AG10803 (cell line): ENCODE data around the genes CABP5, PLA2G4C, SPACA4 and DBP.

DNA sequence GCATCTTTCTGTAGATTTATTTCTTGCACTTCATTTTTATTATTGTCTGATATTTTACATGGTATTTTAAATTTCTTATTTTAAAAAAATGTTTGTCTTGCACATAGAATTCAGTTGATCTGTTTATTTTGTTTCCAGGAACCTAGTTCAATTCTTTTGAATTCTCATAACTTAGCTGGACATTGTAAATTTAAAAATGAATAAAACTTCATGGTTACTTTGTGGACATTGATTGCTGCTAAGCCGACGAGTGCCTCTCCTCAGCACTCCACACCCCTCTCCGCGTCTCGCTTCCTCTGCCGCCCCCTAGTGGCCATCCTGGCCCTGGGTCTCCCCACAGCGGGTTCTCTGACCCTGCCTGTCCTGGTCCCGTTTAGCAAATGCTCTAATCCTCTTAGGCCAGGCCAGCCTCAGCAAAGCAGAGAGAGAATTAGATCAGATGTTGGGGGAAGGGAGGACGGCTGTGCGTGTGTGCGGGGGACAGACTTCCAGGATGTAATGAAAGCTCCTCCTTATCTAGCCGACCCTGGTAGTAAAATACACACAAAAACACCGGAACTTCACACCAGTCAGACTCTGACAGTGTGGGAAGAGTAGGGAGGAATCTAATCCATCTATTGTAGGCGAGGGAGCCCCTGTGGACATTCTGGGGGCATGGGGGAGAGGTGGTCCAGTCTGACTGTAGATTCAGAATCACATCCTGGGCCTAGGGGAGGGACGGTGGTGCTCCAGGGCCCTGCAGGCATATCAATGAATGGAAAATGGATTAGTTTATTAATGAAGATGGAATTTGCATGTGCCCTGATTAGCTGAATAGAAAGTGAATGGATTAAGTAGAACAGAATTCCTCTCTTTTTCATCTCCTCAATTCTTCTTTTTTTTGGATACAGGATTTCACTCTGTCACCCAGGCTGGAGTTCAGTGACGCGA lies 4.5 kb downstream of the TPRX2 start:
- RRBS: no CpG with 5 or more reads among the region's 17 CpGs

DNA sequence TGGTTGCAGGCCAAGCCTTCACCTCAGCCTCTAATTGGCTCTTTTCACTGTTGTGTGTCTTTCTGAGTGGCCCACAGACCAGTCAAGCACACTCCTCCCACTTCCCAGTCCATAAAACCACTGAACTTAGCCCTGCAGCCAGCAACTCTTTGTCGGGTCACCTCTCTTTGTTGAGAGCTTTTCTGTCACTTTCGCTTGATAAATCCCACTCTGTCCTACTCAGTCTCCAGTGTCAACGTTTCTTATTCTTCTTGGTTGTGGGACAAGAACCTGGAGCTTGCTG lies 6.2 kb upstream of the SULT2A1 start:
- RRBS: no CpG with 5 or more reads among the region's 3 CpGs

DNA sequence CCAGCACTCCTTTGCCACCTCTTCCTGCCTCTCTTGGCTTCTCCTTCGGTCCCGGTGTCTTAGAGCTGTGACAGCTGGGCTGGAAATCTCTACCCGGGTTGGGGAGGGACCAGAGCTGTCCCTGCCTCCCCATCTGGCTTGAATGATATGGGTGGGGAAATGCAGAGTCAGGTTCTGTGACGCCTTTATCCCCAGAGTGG lies at the start of gene CABP5:
Gene CABP5 (minus strand): TSS at position 69 of the 200 bp plus-strand sequence.
- RRBS: no CpG with 5 or more reads among the region's 4 CpGs

GRCh38 chr19:48110214-48111089 lies at the start of gene PLA2G4C:
TSS of gene PLA2G4C (minus strand) at chr19:48110817.
- RRBS: 2% methylated on average over 6 of the region's 39 CpGs

DNA sequence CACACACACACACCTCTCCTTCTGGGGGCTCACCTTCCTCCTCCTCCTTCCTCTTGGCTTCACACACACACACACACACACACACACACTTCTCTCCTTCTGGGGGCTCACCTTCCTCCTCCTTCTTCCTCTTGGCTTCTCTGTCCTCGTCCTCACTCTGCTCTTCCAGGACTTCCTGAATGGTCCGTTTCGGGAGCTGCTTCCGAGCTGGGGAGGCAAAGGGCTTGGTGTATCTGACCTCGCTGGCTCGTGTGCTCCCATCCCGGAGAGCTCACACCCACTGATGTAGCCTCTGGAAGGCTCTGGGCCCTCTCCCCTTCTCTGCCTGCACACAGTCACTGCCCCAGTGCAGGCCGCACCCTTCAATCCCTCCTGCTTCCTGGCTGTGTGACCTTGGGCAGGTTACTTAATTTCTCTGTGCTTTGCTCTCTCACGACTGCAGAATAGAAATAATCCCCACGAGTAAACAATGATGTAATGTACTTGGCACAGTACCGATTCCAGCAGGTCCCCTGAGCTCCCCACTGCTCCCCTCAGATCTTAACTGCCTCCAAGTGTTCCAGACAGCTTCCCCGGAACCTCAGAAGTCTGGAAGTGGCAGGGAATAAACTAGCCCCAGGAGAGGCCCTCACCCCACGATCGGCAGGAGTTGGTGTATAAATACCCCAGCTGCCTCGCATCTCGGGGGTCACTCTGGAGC lies 16.2 kb downstream of the LIG1 start:
- RRBS: no CpG with 5 or more reads among the region's 16 CpGs

DNA sequence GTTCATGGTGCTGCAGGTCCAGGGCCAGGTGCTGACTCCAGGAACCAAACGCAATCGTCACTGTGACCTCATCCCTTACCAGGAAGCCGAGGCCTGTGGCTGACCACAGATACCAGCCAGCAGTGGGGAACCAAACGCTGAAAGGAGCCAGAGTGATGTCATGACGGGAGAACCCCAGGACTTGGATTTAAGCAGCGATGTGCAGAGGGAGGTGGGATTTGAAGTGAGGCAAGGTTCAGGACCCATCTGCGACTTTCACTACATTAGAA lies 24.9 kb downstream of the CARD8 start:
- RRBS: no CpG with 5 or more reads among the region's 7 CpGs

- RRBS: 4% methylated on average over 3 of the region's 25 CpGs
These were observed 7.0 kb downstream of the EMP3 start for GRCh38 chr19:48331922-48333091.

- RRBS: no CpG with 5 or more reads among the region's 46 CpGs
These were observed 8.4 kb downstream of the EMP3 start for GRCh38 chr19:48333616-48334300.

DNA sequence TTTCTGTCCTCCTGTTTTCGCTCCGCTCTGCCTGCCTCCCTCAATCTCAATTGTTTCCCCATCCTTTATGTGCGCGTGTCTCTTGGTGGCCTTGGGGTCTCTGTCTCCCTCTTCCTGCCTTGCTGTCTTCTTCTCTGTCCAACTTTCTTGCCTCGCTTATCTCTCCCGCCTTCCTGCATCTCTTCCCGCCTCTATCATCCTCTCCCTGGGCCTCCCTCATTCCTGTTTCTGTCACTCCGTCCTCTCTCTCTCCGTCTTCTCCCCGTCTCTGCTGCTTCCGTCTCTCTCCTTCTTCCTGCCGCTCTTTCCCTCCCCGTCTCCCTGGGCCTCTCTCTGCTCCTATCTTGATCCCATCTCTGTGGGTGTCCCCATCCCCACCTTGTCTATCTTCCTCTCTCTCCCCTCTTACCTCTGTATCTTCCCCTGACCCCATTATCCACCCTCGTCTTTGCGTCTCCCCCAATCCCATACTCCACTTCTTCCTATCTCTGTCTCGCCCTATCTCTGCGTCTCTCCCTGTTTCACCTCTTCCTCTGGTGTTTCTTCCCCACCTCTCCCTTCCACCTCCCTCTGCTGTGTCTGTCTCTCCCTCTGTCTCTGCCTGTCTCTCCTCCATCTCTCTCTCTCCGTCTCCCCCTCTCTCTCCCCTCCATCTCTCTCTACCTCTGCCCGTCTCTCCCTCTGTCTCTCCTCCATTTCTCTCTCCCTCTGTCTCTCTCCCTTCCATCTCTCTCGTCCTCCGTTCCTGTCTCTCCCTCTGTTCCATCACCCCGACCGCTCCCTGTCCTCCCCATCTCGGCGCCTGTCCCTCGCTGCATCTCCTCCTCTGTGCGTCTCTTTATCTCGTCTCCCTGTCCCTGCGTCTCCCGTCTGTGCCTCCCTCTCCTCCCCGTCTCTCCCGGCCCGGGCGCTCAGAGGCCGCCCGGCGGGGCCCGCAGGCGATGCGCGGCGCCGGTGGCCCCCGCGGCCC lies 4.3 kb downstream of the GRIN2D start:
- RRBS: 2% methylated on average over 3 of the region's 45 CpGs

GRCh38 chr19:48479298-48479843 lies 10.2 kb downstream of the CYTH2 start:
- RRBS: 81% methylated on average over 3 of the region's 10 CpGs

DNA sequence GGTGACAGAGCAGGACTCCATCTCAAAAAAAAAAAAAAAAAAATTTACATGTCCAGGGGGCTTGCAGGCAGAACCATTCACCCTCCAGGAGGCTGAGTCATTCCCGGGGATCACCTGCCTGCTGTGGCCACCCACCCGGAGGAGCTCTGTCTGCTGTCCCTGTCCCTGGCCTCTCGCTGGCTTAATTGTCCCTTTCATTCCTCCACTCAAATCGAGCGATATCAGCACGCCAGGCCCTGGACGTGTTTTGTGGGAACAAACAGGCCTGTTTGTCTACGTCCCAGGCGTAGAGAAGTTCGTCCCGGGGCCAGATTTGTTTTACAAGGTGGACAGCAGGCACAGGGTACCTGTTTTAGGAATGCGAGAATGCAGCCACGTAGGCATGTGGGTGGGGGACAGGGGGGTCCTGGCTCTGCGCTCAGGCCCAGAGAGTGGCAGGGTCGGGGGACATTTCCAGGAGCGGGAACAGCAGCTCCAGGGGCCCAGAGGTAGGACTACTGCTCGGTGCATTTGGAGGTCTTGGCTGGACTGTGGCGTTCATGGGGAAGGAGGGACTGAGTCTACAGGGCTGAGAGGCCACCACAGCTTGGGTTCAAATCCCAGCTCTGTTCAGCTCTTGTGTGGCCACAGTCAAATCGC lies 21.3 kb downstream of the SULT2B1 start:
- RRBS: no CpG with 5 or more reads among the region's 19 CpGs

GRCh38 chr19:48606323-48607412 lies at the start of gene SPACA4:
TSS of gene SPACA4 (plus strand) at chr19:48606742.
- RRBS: 76% methylated on average over 4 of the region's 41 CpGs

- RRBS: no CpG with 5 or more reads among the region's 13 CpGs
These were observed 4.1 kb downstream of the DBP start for GRCh38 chr19:48632651-48633822.

DNA sequence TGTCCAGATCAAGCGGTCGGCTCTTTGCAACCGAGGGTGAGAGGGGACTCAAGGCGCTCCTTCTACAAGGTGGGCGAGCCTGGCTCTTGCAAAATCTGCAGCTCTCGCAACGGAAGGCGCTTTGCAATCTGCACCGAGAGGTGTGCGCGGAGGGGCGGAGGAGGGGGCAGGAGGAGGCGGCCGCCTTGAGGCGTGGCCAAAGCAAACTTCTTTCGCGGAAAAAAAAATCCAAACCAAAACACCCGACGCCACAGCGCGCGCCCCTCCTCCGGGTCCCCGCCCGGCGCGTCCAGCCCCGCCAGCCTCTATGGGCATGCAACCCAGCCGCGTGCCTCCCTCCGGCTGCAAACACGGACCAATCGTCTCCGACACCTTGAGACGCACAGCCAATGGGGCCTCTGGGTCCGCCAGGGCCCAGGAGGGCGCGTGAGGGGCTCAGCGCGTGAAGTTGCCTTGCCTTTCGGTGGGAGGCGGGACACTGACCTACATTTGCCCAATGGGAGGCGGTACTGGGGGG lies at the start of gene DBP:
Gene DBP (minus strand): TSS at position 146 of the 517 bp plus-strand sequence.
- RRBS: under 1% methylated on average over 7 of the region's 43 CpGs

GRCh38 chr19:48644722-48645643 lies 1.0 kb downstream of the CA11 start:
- RRBS: no CpG with 5 or more reads among the region's 26 CpGs

DNA sequence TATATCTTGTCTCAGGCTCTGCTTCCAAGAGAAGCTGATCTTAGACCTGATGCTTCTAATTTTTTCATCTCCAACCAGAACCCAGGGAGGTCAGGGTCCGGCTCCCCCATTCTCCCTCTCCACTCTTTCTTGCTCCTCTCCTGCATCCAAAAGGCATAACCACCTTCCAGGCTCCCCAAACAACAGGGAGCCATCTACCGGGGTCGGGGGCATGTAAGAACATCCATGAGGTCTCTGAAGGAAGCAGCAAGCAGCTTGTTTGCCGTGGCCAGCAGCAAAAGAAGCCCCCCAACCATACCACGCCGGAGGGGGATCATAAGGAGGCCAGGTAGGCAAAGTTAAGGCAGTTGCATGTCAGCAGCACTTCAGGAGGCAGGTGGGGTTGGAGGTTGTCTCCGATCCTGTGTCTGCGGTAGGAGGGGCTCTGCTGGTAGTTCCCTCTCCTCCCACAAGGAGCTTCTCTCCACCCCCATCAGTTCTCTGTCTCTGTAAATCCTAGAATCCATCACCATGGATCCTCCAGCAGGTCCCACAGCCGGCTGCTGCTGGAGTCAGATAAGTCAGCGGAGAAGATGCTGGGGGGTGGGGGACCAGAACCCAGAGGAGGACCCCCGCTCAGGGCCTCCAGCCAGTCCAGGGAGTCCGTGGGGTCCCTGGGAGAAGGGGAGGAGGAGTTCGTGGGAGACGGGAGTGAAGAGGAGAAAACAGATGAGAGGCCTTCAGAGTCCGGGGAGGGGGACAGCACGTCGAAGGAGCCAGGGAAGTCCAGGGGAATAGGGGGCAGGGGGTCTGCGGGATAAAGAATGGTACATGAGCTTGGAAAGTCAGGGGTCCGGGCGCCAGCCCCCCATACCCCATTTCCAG lies 6.5 kb downstream of the MAMSTR start:
- RRBS: 42% methylated on average over 9 of the region's 20 CpGs

DNA sequence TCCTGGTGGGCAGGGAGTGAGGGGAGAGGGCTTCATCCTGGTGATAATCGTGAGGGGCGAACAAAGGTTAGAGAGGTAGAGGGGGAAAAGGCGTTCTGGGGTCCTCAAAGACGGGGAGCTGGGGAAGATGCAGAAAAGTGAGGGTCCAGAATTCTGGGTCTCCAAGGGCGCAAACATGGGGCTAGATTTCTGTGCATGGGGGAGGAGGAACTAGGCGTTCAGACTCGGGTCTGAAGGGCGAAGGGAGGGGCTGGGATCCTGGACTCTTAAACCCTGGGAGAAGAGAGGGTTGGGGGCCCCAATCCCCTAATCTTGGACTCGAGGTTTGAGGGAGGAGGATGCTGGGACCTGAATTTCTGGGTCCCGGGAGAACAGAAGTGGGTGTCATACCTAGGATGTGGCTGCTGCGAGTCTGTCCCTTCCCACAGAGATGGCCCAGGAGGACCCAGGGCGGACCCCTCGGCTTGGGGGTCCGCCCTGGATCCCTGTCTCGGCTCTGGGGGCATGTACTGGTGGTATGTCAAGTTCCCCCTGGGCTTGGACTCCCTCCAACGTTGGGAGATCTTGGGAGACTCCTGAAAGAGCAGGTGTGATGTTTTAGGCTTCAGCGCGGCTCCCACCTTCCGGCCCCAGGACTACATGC lies 4.5 kb downstream of the MAMSTR start:
- RRBS: no CpG with 5 or more reads among the region's 19 CpGs

DNA sequence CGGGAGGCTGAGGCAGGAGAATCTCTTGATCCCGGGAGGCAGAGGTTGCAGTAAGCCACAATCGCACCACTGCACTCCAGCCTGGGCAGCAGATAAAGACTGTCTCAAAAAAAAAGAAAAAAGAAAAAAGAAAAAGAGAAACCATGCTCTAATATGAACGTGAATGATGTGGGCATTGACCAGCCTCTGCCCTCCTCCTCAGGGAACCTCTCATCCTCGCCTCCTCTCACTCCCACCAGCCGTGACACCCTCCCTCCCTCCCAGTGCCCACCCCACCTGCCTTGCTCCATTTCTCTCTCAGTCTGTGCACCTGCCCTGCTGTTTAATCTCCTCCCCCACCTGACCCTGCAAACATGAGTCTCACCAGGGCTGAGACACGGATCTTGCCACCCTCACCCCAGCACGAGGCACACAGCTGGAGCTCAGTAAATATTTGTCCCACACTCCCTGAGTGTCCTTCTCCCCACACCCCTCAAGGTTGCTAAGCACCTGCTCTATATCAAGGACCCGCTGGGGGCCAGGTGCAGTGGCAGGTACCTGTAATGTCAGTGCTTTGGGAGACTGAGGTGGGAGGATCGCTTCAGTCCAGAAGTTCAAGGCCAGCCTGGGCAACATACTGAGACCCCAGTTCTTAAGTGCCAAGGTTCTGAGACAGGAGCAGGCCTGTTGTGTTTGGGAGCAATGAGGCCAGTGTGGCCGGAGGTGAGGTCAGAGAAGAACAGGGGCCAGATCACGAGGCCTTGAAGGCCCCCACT lies 7.6 kb upstream of the BCAT2 start:
- RRBS: no CpG with 5 or more reads among the region's 12 CpGs

GRCh38 chr19:48867073-48867722 lies 1.2 kb downstream of the PLEKHA4 start:
- RRBS: no CpG with 5 or more reads among the region's 14 CpGs

GRCh38 chr19:48900515-48901432 lies 662 bp downstream of the NUCB1 start:
- RRBS: under 1% methylated on average over 6 of the region's 24 CpGs